Right common carotid artery plus branches (tissue), 1 donor: ENCODE results near the genes DPYSL5, AGBL5, DNAJC5G and MPV17.

GRCh38 chr2:26847273-26848303, at the start of gene DPYSL5:
TSS of gene DPYSL5 (plus strand) at chr2:26848132.
- PRO-cap = no peak

DNA sequence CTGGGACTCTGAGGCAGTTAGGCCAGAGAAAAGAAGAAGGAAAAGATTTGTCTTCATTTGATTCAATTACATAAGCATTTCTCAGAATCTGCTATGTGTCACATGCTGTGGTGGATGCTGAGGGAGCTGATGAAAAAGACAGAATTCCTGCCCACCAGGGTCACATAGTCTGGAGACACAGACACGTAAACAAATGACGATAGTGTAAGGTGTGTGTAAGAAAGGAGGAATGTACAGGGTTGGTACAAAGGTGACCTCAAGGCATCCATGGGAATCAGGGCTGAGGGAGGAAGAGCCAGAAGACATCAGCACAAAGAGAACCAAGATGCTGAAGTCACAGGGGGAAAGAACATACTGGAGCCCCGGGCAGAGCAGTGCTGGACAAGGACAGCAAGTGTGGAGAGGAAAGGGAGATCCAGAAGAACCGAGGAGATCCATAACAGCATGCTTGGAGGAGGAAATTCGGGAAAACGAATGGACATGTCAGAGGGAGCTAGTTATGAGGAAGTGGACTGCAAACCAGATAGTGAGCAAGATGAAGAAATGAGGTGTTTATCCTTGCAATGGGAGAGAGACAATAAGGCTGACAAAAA, 1.2 kb upstream of the MAPRE3 start:
- PRO-cap = no peak

DNA sequence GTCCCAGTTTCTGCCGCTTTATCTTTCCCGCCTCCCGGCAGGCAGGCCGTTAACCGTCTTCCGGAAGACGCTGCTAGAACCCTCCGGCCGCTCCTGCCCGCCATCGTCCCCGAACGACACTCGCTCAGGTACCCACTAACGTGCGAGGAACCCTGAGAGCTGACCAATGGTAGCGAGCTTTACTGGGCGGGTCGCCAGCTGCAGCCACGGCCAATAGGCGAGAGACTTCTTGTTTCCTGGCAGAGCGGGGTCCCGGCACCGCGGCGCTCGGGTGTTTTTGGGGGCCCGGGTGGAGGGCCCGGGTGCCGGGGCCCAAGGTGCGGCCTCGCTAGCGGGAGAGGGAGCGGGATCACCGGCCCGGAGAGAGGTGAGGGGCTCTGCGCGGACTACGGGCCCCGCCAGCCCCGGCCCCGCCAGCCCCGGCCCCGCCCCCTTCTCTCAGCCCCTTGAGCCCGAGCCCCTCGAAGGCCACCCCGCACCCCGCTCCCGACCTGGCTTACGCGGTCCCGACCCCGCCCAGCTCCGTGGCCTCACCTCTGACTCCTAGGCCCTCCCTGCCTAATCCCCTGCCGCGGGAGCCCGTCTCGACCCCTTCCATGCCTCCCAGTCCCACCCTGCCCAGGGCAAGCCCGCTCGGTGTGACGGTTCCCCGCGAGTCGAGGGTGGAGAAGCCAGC, at the start of gene AGBL5:
Gene AGBL5, plus strand, starts transcription at position 242 of the 676 bp plus-strand sequence.
- PRO-cap = bidirectional peak, plus-strand start at position 242 of the sequence, minus-strand start at position 122 of the sequence

GRCh38 chr2:27177683-27178465, 29.1 kb downstream of the TCF23 start:
- PRO-cap = no peak

DNA sequence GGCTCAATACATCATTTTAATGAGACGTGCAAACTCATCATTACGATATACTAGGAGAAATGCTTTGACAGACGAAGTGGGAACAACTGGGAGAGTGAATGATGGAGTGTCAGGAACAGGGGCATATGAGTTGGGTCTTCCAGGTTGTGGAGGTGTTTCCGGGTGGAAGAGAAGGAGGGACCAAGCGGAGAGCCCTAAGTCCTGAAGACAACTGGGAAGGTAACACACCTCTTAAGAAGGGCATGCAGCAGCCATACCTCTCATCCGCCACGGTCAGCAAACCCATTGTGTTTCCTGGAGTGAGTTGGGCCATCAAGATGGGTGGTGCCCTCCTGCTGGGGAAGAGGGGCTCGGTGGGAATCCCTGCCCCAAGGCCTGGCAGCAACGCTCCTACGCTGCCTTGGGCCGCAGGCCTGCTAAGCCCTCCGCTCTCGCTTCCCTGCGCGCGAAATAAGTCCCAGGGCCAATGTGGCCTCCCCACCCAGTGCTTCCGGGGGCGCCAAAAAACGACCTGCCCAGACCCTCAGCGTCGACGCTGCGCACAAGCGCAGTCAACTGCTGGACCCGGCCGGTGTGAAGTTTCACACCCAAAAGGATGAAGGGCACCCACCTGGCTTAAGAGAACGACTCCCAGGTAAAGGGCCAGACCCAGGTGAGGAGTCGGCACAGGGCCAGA, at the start of gene DNAJC5G:
Gene DNAJC5G, plus strand, starts transcription at position 514 of the 676 bp plus-strand sequence.
- PRO-cap = no peak

- PRO-cap = bidirectional peak, plus-strand start at chr2:27323145, minus-strand start at chr2:27323070
Observed at GRCh38 chr2:27322903-27323940, at the start of gene MPV17. TSS of gene MPV17 (minus strand) at chr2:27323097.

- PRO-cap = no peak
Observed at GRCh38 chr2:27677476-27677951, 13.8 kb downstream of the SLC4A1AP start.

DNA sequence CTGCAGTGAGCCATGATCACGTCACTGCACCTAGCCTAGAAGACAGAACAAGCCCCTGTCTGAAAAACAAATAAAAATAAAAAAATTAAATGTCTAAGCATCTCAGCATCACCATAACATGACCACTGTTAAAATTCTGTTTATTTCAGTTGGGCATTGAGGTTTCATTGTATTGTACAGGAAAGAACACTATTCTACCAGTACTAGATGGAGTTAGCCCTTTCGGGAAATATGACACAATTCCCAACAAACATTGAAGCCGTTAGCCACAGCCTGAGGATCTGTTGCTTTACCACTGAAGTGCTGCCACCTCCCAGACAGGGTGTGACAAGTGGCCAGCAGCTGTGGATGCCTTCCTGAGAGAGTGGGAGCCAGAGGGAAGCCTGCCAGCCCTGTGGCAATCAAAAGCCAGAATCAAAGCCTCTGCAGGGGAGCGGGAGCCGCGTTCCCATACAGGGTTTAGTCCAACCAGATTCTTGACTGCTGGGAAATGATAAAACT, 37.9 kb downstream of the SLC4A1AP start:
- PRO-cap = no peak

GRCh38 chr2:27716928-27717456, 53.3 kb downstream of the SLC4A1AP start:
- PRO-cap = no peak

DNA sequence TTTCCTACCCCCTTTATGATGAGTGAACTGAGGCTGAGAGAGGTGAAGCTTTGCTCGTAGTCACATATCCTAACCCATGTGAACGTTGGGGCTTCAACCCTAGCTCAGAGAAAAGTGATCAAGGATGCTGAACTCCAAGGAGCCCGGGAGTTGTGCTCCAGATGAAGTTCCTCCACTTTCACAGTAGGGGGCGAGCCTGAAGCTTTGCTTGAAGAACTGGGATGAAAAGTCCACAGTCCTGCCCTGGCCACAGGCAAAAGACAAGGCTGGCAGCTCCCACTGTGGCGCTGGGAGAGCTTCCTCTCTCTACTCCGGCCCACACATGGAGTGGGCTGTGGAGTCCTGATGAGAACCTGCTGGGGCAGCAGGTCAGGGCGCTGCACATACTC, 48.2 kb upstream of the MRPL33 start:
- PRO-cap = unidirectional peak, plus-strand start at position 256 of the sequence

- PRO-cap = bidirectional peak, plus-strand start at chr2:27735760, minus-strand start at chr2:27735644
Observed at GRCh38 chr2:27734990-27735984, 36.2 kb upstream of the MRPL33 start.

DNA sequence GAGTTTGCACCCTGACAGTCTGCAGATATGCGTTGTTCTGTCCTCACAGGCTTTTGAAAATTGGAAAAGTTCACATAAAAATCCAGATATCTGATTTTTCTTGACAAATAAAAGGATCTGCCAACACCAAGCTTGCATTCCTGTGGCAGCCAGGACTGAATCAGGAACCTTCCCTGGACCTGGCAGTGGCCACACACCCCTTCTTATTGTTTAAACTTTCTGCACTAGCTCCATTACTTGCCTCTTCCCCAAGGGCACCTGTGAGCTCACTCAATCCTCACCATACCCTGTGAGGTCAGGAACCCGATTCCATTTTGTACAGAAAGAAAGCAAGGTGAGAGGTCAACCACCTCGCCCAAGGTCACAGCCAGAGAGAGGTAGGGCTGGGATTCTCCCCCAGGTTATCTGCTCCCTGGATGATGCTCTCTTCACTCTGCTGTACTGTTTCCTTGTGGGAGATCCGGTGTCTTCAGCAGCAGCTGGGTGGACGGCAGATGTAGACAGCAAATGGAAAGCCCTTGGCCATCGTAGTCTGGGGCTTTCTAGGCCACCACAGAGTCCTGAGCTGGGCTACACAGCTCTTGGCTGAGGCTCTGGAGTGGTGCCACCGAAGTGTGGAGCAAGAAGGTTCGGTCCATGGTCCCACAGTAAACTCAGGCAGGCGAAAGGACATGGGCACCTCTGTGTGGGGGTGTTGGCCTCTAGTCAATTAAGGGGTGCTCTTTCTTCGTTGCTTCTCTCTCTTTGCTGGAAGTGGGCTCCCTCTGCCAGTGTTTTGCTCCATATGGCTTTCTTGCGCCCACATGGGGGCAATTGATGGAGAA, 34.9 kb upstream of the MRPL33 start:
- PRO-cap = no peak

GRCh38 chr2:27772828-27773326, 1.4 kb downstream of the MRPL33 start:
- PRO-cap = no peak

DNA sequence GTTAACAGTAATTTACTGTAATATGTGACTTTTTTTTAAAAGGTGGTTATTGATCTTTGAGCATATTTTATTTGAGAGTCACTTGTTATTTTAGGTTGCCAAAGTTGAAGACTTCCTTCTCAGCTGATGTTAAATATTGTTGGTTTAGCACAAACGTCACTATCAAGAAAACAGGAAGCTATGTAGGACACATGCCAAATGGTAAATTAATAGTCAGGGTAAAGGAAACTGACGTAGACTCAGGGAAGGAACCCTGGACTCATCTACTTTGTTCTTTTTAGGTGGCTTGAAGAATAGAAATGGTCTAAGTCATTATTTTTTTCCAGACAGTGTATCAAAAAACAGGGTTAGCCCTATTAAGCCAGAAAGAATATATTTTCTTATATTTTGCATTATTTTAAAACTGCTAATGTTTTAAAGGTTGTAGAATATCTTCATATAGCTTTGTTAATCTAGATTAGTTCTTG, 30.0 kb downstream of the BABAM2 start:
- PRO-cap = bidirectional peak, plus-strand start at position 234 of the sequence, minus-strand start at position 128 of the sequence

GRCh38 chr2:28172154-28172982, 220.3 kb upstream of the FOSL2 start:
- PRO-cap = no peak

- PRO-cap = no peak
Observed at GRCh38 chr2:28274736-28275736, 117.6 kb upstream of the FOSL2 start.

GRCh38 chr2:28280461-28280861, 112.2 kb upstream of the FOSL2 start:
- PRO-cap = no peak

- PRO-cap = bidirectional peak, plus-strand start at chr2:28301212, minus-strand start at chr2:28300994
Observed at GRCh38 chr2:28300696-28301583, 91.7 kb upstream of the FOSL2 start.

DNA sequence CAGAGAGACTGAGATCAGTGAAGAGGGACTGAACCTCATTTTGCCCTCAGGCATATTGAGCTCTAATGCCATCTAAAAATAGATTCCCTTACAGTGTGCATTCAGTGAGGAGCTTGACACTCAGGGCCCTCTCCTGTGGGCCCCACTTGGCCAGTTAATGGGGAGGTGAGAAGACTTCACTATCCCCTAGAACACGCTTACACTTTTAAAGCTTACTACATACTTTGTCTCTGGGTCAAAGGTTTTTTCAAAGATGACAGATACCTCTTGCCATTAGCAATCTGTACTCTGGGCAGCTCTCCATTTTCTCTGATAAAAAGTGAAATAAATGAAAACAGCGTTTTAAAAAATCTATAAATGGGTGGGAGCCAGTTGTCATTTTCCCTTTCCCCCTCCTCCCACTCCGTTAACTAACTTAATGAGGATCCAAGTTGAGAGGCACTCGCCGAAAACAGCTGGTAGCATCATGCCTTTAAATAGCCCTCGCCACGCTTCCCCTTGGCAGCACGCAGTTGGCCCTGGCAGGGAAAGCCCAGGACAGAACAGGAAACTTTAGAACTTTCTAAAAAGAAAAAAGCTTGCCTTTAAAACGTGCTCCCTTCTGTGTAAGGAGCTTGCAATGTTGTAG, 58.9 kb upstream of the FOSL2 start:
- PRO-cap = no peak

- PRO-cap = no peak
Observed at GRCh38 chr2:28355577-28355955, 37.1 kb upstream of the FOSL2 start.